Upper lobe of left lung (tissue), 5 donors: Measurements from ENCODE around the genes FBXO27, PAK4 and ZNF546.

GRCh38 chr19:38799414-38799833 lies 10.4 kb downstream of the LGALS7B start:
- PRO-cap, 2 experiments = no peak in any of the 2 experiments
- RAMPAGE, long total RNA, 4 experiments = no peak in any of the 4 experiments

GRCh38 chr19:38808678-38809199 lies 4.0 kb downstream of the LGALS4 start:
- PRO-cap, 2 experiments = no peak in any of the 2 experiments
- RAMPAGE, long total RNA, 4 experiments = no peak in any of the 4 experiments

GRCh38 chr19:38851697-38852214 lies 2.0 kb upstream of the HNRNPL start:
- PRO-cap, 2 experiments = peak in 2 of 2 experiments; most common plus-strand start chr19:38852103 (in 1); most common minus-strand start chr19:38851908 (in 2)
- RAMPAGE, long total RNA, 4 experiments = no peak in any of the 4 experiments

GRCh38 chr19:39032388-39032898 lies at the start of gene FBXO27:
FBXO27 (minus strand) TSS chr19:39032549.
- PRO-cap, 2 experiments = no peak in any of the 2 experiments
- RAMPAGE, long total RNA, 4 experiments = no peak in any of the 4 experiments

GRCh38 chr19:39038108-39038699 lies 5.9 kb upstream of the FBXO27 start:
- PRO-cap, 2 experiments = no peak in any of the 2 experiments
- RAMPAGE, long total RNA, 4 experiments = no peak in any of the 4 experiments

DNA sequence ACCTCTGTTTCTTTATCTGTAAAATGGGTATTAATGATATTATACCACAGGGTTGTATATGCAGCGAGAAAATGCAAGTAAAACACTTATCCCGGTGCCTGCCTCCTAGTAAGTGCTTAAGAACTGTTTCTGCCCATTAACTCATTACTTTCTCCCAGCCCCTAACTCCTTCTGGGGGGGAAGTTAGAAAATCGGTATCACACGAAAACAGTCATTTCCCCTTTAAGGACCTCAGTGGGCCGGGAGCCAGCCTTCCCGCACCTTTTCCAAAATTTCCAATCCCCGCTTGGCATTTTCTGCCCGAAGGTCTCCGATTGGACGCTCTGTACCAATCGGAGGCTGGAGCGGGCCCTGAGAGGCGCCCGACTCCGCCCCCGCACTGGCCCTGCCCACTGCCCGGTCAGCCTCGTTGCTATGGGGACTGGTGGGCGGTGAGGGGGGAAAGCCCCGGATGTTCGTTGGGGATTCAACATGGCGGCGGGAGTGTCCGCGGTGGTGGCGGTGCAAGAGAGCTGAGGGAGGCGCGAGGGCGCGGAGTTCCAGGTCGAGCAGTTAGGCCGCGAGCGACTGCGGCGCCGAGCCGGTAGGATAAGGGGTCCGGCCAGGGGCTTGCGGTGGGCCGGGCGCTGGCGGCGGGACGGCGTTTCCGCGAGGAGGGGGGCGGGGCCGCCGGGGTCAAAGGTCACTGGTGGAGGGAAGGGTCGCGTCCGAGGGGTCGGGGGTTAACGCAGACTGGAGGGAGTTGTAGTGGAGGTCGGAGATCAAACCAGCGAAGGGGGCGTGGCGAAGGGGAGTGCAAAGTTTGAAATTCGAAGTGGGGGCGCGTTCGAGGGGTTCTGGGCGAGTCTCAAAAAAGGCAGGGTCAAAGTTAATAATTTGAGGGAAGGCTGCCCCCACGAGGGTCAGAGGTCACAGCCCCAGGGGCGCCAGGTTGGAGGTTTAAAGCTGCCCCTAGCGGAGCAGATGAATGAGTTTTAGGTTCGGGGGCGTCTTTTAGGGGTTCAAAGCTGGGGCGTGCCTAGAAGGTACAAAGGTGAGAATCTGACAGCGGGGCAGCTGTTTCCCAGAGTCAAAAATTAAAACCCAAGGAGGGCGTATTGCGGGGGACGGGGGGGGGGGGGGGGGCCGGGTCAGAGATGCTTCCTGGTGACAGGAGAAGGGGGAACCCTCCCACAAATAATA lies at the start of gene PAK4:
TSS of gene PAK4 (plus strand) at position 450 of the 1,182 bp plus-strand sequence.
- PRO-cap, 2 experiments = peak in 2 of 2 experiments; most common plus-strand start position 469 of the sequence (in 2); most common minus-strand start position 277 of the sequence (in 1)
- RAMPAGE, long total RNA, 4 experiments = start-site peak on the plus strand in 4 of 4 experiments, centred at positions 454 to 472 of the sequence, 29 to 550 reads per replicate

DNA sequence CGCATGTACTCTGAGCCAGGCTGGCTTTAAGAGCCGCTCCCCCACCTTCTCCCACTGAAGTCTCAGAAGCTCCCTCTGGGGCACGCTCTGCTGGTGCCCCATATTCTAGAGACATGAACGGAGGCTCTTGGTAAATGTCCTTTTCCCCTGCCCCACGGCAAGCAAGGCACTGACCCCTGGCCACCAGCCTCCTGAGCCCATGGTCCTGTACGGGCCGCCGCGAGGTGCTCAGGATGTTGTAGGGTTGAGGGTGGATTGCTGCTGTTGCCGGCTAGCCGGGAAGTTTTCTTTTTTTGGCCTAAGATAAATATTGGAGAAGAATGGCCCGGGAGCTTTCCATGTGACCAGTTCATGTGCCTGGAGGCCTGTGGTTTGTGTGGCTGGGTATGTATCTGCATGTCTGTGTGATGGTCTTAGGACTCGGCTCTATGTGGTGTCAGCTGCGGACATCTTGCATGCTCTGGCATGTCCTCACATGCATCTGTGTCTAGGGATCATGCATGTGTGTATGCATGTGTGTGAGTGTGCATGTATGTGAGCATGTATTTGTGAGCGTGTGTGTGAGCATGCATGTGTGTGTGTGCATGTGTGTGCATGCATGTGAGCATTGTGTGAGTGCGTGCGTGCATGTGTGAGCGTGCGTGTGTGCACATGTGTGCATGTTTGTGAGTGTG lies 32.1 kb downstream of the PAK4 start:
- PRO-cap, 2 experiments = no peak in any of the 2 experiments
- RAMPAGE, long total RNA, 4 experiments = no peak in any of the 4 experiments

DNA sequence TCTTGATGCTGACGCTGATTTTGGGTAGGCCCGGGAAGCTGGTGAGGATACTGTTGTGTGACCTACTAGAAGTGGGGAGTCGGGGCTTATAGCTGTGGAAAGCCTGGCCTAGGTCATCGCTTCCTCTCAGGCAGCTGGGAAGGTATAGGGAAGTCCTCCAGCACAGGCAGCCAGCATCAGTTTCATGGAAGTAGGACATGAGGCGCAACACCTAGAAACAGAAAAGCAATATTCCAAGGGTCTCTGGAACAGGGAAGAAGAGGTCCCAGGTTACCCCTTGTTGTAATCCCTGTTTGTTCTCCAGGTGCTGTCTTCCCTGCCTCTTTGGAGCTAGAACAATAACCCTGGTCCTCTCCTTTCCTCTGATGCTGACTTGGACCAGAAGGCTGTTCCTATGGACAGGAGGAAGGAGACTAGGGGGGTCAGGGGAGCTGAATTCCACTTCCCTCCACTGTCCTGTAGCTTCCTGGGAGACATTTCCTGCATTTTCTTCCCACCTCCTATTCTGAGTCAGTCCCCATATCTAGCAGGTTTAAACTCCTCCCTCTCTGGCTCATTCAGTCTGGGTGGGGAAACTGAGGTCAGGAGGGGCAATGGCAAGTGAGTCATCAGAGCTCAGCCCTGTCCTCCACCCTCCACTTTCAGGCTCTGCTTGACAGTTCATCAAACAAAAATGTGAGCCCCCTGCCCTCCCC lies 20.2 kb downstream of the SAMD4B start:
- PRO-cap, 2 experiments = no peak in any of the 2 experiments
- RAMPAGE, long total RNA, 4 experiments = start-site peak on the plus strand in 1 of 4 experiments, centred at position 214 of the sequence, 8 reads per replicate

- PRO-cap, 2 experiments = no peak in any of the 2 experiments
- RAMPAGE, long total RNA, 4 experiments = no peak in any of the 4 experiments
These were observed 378 bp downstream of the ZFP36 start for GRCh38 chr19:39406965-39407485.

GRCh38 chr19:39430697-39431594 lies 4.8 kb downstream of the RPS16 start:
- PRO-cap, 2 experiments = peak in 2 of 2 experiments; most common plus-strand start chr19:39430978 (in 1); most common minus-strand start chr19:39430766 (in 2)
- RAMPAGE, long total RNA, 4 experiments = no peak in any of the 4 experiments

- PRO-cap, 2 experiments = no peak in any of the 2 experiments
- RAMPAGE, long total RNA, 4 experiments = no peak in any of the 4 experiments
These were observed 4.0 kb downstream of the DLL3 start for GRCh38 chr19:39502630-39503185.

DNA sequence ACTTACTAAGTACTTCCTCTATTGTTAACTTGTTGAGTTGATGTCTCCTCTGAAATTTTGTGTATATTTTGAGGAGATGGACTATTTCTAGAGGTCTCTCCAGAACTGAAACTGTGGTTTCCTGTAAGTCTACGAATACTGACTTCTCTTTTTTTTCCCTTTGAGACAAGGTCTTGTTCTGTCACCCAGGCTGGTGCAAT lies 12.3 kb upstream of the EID2 start:
- PRO-cap, 2 experiments = no peak in any of the 2 experiments
- RAMPAGE, long total RNA, 4 experiments = no peak in any of the 4 experiments

DNA sequence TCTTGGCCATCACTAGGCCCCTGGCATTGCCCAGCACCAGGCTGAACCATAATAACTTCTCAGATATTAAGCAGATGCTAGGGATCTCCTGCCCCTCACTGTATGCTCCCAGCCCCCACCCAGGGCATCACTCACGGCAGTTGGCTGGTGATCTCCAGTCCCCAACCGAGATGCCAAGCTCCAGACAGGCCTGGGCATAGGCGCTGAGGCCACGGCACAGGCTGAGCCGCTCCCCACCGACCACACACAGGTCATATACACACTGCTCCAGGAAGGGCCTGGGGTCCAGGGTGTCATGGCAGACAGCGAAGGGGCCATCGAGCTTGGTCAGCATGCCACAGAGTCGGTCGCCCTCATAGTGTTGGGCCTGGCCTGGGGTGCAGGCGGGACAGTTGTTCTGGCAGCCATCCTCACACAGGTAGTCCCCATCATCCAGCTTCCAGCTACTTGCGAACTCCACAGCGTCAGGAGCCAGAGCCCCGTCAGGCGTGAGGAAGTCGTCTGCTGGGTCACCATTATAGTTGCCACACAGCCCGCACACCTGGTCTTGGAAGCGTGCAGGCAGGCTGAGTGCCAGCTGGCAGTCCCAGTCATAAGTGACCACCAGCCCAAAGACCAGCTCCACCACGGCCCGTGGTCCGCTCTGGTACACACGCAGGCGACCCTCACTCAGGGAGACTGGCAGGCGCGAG lies 52.9 kb upstream of the PSMC4 start:
- PRO-cap, 2 experiments = no peak in any of the 2 experiments
- RAMPAGE, long total RNA, 4 experiments = start-site peak on the minus strand in 1 of 4 experiments, centred at position 419 of the sequence, 8 reads per replicate

GRCh38 chr19:39996116-39997190 lies at the start of gene ZNF546:
ZNF546 (plus strand) TSS chr19:39997060.
- PRO-cap, 2 experiments = peak in 2 of 2 experiments; most common plus-strand start chr19:39997054 (in 1); most common minus-strand start chr19:39996956 (in 2)
- RAMPAGE, long total RNA, 4 experiments = start-site peak on the plus strand in 2 of 4 experiments, at chr19:39997045-39997136 at its widest, 24 to 39 reads per replicate

GRCh38 chr19:40143630-40143924 lies 47.6 kb upstream of the MAP3K10 start:
- PRO-cap, 2 experiments = no peak in any of the 2 experiments
- RAMPAGE, long total RNA, 4 experiments = no peak in any of the 4 experiments

DNA sequence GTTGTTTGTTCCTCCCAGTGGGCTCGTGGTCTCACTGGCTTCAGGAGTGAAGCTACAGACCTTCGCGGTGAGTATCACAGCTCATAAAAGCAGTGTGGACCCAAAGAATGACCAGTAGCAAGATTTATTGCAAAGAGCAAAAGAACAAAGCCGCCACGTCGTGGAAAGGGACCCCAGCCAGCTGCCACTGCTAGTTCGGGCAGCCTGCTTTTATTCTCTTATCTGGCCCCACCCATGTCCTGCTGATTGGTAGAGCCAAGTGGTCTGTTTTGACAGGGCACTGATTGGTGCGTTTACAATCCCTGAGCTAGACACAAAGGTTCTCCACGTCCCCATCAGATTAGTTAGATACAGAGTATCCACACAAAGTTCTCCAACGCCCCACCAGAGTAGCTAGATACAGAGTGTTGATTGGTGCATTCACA lies 21.7 kb upstream of the MAP3K10 start:
- PRO-cap, 2 experiments = no peak in any of the 2 experiments
- RAMPAGE, long total RNA, 4 experiments = no peak in any of the 4 experiments

DNA sequence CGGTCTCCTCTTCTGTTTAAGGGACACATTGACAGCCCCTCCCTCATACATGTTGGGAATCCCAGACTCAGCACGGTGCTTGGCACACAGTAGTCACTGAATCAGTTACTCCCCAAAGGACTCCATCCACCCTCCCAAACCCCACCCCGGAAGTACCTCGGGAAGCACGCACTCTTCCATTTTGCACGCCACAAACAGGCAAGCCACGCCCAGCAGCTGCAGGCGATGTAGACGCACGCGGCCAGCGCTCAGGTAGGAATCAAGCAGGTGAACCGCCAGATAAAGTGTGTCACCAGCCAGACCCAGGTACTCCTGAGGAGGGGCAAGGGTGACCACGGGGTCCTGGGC lies 2.2 kb downstream of the CCNP start:
- PRO-cap, 2 experiments = no peak in any of the 2 experiments
- RAMPAGE, long total RNA, 4 experiments = no peak in any of the 4 experiments

DNA sequence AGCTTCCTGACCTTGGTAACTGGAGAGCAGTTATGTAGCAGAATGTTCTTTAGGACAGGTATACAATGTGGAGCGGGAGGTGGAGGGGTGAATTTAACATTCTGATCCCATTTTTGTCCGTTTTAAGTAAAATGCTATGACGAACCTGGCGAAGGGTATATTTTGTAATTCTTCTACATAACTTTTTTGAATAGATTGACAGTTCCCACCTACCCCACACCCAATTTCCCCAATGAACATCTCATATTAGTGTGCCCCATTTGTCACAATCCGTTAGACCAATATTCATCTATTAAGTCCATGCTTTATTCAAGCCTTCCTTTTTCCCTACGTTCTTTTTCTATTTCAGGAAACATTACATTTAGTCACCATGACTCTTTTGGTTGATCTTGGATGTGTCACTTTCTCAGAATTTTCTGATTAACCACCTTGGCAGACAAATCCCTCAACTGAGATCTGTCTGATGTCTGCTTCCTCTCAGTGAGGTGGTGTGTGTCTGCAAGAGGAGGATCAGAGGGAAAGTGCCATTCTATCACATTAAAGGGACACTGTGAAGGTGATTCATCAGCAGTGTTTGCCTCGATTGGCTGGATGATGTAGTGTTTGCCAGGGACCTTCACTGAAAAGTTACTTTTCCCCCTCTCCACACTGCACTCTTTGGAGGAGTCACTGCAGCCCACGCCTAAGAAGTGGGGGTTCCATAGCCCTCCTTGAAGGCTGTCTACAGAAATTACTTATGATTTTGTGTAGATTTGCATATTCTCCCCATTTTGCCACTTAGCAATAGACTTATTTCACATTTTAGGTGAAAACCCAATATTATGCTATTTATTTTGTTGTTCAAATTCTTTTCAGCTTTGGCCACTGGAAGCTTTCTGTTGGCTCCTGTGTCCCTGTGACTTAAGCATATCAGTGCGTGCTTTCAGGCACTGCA lies 3.0 kb upstream of the CCNP start:
- PRO-cap, 2 experiments = no peak in any of the 2 experiments
- RAMPAGE, long total RNA, 4 experiments = no peak in any of the 4 experiments

GRCh38 chr19:40280093-40281209 lies 4.7 kb downstream of the AKT2 start:
- PRO-cap, 2 experiments = peak in 1 of 2 experiments; most common minus-strand start chr19:40280774 (in 1)
- RAMPAGE, long total RNA, 4 experiments = start-site peak on the minus strand in 1 of 4 experiments, at chr19:40280768-40280945 at its widest, 17 reads per replicate

- PRO-cap, 2 experiments = no peak in any of the 2 experiments
- RAMPAGE, long total RNA, 4 experiments = start-site peak on the plus strand in 2 of 4 experiments, at chr19:40366486-40366914 at its widest, 49 to 219 reads per replicate
These were observed 18.0 kb downstream of the PLD3 start for GRCh38 chr19:40366118-40367317.